ENCODE results near the genes DNAJC17, VPS18, INO80, EXD1 and NDUFAF1.

GRCh38 chr15:39920507-39921447, 711 bp upstream of the GPR176 start:
- RRBS, result 9% methylated on average over 25 of the region's 71 CpGs
CAGE:
- cytosol, long polyA plus RNA, result no peak
- long polyA plus RNA, result no peak
- nucleus, long polyA plus RNA, result no peak

GRCh38 chr15:39996741-39997191, 42.2 kb downstream of the SRP14 start:
- RRBS, result no CpG with 5 or more reads among the region's 3 CpGs
CAGE:
- cytosol, long polyA plus RNA, result no peak
- long polyA plus RNA, result no peak
- nucleus, long polyA plus RNA, result no peak

DNA sequence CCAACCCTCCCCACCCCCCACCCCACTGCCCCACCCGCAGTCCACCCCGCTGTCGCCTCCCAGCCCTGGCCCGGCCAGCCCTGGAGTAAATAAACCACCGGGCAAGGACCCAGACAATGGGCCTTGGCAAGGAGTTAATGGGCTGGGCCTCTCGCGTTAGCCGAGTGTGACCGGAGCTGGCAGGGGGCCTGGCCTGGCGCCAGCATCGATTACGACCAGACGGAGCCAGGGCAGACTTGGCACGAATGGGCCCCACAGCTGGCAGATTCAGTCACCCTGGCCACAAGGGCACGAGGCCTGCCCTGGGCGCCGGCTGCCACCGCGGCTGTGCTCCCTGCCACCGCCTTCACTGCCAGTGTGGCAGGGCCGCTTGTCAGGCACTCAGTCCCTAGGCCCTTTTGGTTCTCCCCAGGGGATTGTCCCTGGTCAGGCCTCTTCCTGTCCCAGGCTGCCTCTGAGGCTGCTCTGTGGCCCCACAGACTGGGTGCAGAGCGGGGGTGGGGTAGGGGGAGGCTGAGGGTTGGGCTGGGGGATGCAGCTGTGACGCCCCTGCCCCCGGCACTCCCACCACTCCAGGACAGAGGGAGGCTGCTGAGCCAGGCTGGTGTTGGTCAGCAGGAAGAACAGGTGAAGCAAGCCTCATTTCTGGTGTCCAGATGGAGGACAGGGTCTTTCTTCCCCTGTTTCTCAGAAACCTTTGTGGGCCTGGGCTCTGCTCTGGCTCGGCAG, 30.3 kb upstream of the SRP14 start:
- RRBS, result 4% methylated on average over 5 of the region's 25 CpGs
CAGE:
- cytosol, long polyA plus RNA, result no peak
- long polyA plus RNA, result no peak
- nucleus, long polyA plus RNA, result no peak

DNA sequence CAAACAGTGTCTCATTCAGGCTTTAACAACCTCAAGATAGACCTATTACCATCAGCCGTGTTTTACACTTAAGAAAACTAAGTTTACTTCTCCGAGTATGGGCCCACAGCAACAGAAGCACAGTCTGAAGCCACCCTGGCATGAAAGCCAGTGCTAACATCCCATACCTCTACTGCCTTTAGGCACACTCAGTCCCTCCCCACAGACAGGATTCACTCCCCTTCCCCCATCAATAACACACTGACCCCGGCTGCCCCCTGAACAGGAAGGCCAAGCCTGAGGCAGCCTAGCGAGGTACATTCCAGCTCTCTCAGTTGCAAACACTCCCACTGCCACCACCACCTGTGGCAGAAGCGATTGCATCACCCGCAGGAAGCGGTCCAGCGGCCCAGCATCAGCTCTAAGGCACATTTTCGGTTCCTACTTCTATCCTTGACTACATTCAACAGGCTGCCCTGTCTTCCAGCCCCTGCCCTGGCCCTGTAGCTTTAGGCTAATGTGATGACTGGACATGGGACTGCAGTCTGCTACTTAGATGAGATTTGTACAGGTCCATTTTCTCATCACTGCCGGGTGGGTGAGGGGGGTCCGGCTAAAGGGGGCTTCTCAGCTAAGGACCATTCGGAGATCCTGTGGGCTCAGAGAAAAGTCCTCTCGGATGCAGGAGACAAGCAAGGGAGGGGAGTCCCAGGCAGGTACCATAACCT, 7.1 kb upstream of the BMF start:
- RRBS, result no CpG with 5 or more reads among the region's 13 CpGs
CAGE:
- cytosol, long polyA plus RNA, result no peak
- long polyA plus RNA, result no peak
- nucleus, long polyA plus RNA, result no peak

- RRBS, result no CpG with 5 or more reads among the region's 5 CpGs
CAGE:
- cytosol, long polyA plus RNA, result no peak
- long polyA plus RNA, result no peak
- nucleus, long polyA plus RNA, result no peak
These were observed 7.3 kb downstream of the KNSTRN start for GRCh38 chr15:40389428-40390516.

DNA sequence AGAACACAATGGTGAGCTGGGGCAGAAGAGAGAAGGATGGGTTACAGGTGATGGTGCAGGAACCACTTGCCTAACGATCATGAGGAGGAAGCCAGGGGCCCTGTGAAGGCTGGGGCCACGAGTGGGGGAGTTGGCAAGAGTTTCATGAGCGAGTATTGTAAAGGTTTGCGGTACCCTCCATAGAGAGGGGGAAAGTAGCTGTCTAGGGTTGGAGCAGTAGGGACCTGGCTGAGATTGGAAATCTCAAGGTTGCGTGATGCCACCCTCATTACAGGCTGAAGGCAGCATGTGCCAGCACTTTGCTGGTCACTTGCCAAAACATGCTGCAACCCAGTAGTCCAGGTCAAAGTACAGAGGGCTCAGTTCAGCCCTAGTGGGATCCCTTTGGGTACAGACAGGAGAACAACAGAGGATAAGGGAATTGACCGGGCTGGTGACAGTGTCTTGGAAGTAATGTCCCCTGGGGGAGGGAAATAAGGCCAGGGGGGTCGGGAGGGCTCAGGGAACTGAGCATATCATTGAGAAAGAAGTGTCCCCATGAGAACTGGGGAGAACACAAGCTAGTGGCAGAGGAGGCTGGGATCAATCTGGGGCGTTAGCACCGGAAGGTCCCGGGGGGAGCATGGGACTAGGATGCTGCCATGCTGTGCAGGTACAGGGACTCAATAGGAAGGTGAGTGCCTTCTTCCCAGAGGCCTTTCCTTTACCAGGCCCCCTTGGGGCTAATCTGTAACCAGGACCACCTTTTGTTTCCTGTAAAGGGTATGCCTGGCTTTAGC, 6.8 kb downstream of the IVD start:
- RRBS, result no CpG with 5 or more reads among the region's 10 CpGs
CAGE:
- cytosol, long polyA plus RNA, result no peak
- long polyA plus RNA, result no peak
- nucleus, long polyA plus RNA, result no peak

- RRBS, result no CpG with 5 or more reads among the region's 10 CpGs
CAGE:
- cytosol, long polyA plus RNA, result no peak
- long polyA plus RNA, result no peak
- nucleus, long polyA plus RNA, result no peak
These were observed 4.7 kb downstream of the BAHD1 start for GRCh38 chr15:40445247-40446011.

- RRBS, result no CpG with 5 or more reads among the region's 9 CpGs
CAGE:
- cytosol, long polyA plus RNA, result no peak
- long polyA plus RNA, result no peak
- nucleus, long polyA plus RNA, result no peak
These were observed 13.2 kb downstream of the BAHD1 start for GRCh38 chr15:40453770-40454524.

GRCh38 chr15:40506842-40507408, 36.1 kb downstream of the CHST14 start:
- RRBS, result no CpG with 5 or more reads among the region's 25 CpGs
CAGE:
- cytosol, long polyA plus RNA, result no peak
- long polyA plus RNA, result no peak
- nucleus, long polyA plus RNA, result no peak

DNA sequence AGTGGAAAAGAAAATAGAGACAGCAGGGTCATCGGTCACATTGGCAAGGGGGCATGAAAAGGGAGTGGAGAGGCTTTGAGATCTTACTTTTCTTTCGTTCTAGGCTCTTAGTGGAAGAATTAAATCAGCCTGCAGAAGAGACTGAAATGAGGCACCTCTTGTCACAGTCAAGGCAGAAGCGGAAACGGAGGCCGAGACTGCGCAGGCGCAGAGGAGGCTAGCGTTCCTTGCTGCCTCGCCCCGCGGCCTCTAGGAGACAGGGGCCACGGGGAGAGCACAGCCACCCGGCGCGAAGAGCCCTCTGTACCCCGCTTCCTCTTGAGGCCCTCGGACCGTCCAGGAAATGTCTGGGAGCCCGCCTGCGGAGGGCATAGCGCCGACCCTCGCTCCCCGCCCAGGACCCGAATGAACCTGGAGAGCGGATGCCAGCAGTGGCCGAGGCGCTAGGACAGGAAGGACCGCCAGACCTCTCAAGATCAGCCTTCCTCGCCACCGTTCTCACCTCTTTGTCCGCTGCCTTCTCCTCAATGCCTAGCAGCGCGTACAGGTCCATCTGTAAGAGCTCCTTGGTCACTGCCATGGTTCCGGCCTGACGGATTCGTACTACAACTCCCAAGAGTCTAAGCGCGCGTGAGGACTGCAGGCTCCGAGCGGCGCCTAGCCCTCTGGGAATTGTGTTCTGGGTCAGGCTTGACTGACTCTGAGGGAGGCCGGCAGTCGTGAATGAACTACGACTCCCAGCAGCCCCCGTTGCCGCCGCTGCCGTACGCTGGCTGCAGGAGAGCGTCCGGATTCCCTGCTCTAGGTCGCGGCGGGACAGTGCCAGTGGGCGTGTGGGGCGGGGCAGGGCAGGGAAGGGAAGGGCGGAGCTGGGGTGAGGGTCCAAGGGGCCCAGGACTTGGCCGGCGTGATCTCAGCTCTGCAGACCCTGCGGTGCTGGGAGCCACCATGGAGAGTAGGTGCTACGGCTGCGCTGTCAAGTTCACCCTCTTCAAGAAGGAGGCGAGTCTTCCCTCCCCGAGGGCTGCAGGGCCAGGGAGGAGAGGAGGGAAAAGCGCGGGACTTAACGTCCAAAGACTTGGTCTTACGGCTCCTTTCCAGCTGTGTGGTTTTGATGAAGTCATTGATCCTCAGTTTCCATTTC, at the start of gene DNAJC17:
DNAJC17 (minus strand) TSS at position 607 of the 1,144 bp plus-strand sequence.
- RRBS, result under 1% methylated on average over 13 of the region's 70 CpGs
CAGE:
- cytosol, long polyA plus RNA, result start-site peak on the minus strand centred at position 599 of the sequence, 20 bp wide, 197 and 120 reads in 2 replicates
- long polyA plus RNA, result start-site peak on the minus strand centred at position 603 of the sequence, 29 bp wide, 128 and 444 reads in 2 replicates
- nucleus, long polyA plus RNA, result start-site peak on the minus strand centred at position 586 of the sequence, 22 bp wide, 197 and 238 reads in 2 replicates

DNA sequence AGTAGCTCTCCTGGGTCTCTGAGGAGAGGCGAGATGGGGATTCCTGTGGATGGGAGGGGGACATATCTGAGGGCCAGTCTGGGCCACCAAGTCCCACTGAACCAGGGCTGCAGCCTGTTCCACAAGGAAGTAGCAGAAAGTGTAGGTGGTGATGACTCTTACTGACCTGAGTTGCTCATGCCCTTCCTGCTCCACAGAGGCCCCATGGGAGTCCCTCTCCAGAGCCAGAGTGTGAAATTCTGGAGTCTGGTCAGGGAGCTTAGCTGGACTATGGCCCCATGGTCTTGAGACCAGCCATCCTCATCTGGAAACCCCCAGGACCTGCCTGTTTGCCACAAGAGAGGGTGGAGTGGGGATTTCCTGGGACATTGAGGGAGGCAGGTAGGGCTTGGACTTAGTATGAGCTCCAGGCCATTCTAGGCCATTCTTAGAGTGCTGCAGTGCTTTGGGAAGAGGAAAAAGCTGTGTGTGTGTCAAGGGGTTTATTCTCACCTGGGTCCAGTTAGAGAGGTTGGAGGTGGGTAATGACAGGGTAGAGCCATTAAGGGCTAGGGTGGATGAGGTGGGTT, 3.0 kb downstream of the SPINT1 start:
- RRBS, result no CpG with 5 or more reads among the region's 1 CpG
CAGE:
- cytosol, long polyA plus RNA, result no peak
- long polyA plus RNA, result no peak
- nucleus, long polyA plus RNA, result no peak

GRCh38 chr15:40855725-40856155, 11.9 kb downstream of the SPINT1 start:
- RRBS, result no CpG with 5 or more reads among the region's 12 CpGs
CAGE:
- cytosol, long polyA plus RNA, result no peak
- long polyA plus RNA, result no peak
- nucleus, long polyA plus RNA, result no peak

GRCh38 chr15:40894281-40894599, at the start of gene VPS18:
Gene VPS18, plus strand, starts transcription at chr15:40894450.
- RRBS, result under 1% methylated on average over 14 of the region's 28 CpGs
CAGE:
- cytosol, long polyA plus RNA, result no peak
- long polyA plus RNA, result no peak
- nucleus, long polyA plus RNA, result no peak

- RRBS, result 3% methylated on average over 8 of the region's 36 CpGs
CAGE:
- cytosol, long polyA plus RNA, result no peak
- long polyA plus RNA, result no peak
- nucleus, long polyA plus RNA, result no peak
These were observed 625 bp downstream of the VPS18 start for GRCh38 chr15:40894600-40895550.

DNA sequence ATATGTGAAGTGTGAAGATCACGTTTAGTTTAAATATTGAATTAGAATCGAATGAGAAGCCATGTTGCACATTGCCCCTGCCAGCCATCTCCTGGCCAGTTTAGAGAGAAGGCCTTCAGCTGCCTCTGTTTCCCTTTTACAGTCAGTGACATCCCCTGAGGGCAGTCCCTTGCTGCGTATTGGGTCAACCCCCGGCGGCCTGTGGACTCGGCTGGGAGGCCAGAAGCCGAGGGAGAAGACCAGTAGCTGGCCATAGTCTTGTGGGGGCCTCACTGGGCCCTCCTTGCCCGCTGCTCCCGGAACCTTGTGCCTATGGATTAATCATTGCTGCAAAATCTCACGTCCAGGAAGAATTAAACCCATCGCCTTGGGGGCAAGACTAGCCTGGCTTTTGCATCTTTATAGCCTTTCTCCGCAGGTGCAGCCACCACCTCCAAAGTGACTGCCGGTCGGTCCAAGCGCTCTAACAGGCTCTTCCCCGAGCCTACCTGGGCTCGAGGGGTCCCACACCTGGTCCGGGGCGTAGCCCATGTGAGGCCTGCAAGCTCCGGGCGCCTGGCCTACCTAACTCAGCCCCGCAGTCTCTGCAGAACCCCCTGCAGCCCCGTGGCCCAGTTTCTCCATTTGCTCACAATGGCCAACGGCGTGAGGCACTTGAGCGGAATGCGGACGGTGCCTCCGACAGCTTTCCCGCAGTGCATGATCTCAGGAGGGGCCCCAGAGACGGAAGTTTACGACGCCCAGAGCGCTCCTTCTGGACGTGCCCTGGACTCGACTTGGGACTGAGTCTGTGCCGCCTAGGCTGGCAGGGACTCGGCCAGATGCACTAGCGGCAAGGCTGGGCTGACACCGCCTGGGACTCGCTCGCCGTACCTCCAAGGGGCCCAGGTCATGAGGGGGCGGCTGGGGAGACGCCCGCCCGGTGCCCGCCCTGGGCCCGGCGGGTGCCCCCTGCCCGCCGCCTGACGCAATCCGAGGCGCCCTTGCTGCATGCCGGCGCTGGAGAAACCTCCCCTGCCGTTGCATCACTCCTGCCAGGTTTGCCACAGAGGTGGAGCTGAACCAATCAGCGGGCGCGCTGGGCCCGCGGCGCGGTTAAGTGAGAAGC, 675 bp upstream of the CHAC1 start:
- RRBS, result 45% methylated on average over 19 of the region's 65 CpGs
CAGE:
- cytosol, long polyA plus RNA, result no peak
- long polyA plus RNA, result no peak
- nucleus, long polyA plus RNA, result no peak

DNA sequence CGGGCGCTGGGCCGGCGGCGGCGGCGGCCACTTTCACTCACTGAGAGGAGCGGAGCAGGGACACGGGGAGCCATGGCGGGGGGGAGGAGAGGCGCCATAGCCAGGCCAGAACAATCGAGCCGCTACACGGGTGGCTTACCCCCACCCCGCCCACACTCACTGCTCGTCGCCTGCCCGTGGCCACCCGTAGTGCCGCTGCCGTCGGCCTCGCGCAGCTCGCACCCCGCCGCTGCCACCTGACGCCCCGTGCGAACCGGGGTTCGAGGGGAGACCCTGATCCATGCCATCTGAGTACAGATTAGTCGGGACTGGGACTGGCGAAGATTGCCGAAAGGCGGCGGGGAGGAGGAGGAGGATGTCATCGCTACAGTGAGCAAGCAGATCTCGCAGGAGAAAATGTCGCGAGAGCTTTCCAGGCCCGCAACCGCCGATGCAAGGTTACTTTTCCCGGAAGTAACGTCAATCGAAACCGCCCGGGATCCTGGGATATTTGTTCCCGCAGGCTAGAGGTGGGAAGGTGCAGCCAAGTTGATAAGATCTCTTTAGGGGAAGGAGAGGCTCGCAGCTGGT, at the start of gene INO80:
INO80 (minus strand) TSS at position 98 of the 570 bp plus-strand sequence.
- RRBS, result no CpG with 5 or more reads among the region's 51 CpGs
CAGE:
- cytosol, long polyA plus RNA, result no peak
- long polyA plus RNA, result no peak
- nucleus, long polyA plus RNA, result no peak

GRCh38 chr15:41230360-41230891, at the start of gene EXD1:
Gene EXD1, minus strand, starts transcription at chr15:41230757.
- RRBS, result 3% methylated on average over 15 of the region's 37 CpGs
CAGE:
- cytosol, long polyA plus RNA, result no peak
- long polyA plus RNA, result no peak
- nucleus, long polyA plus RNA, result no peak

GRCh38 chr15:41402149-41402730, at the start of gene NDUFAF1:
Gene NDUFAF1, minus strand, starts transcription at chr15:41402496.
- RRBS, result 1% methylated on average over 7 of the region's 31 CpGs
CAGE:
- cytosol, long polyA plus RNA, result no peak
- long polyA plus RNA, result no peak
- nucleus, long polyA plus RNA, result no peak

DNA sequence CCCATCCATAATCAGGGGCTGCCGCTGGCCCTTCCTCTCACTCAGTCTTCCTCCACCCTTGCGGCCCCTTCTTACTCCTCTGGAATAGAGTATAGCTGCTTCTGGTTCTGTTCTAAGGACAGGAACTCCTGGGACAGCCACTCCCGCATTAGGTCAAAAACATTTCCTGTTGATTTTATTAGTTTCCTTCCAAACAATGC, 4.3 kb upstream of the TYRO3 start:
- RRBS, result no CpG with 5 or more reads among the region's 3 CpGs
CAGE:
- cytosol, long polyA plus RNA, result no peak
- long polyA plus RNA, result no peak
- nucleus, long polyA plus RNA, result no peak

DNA sequence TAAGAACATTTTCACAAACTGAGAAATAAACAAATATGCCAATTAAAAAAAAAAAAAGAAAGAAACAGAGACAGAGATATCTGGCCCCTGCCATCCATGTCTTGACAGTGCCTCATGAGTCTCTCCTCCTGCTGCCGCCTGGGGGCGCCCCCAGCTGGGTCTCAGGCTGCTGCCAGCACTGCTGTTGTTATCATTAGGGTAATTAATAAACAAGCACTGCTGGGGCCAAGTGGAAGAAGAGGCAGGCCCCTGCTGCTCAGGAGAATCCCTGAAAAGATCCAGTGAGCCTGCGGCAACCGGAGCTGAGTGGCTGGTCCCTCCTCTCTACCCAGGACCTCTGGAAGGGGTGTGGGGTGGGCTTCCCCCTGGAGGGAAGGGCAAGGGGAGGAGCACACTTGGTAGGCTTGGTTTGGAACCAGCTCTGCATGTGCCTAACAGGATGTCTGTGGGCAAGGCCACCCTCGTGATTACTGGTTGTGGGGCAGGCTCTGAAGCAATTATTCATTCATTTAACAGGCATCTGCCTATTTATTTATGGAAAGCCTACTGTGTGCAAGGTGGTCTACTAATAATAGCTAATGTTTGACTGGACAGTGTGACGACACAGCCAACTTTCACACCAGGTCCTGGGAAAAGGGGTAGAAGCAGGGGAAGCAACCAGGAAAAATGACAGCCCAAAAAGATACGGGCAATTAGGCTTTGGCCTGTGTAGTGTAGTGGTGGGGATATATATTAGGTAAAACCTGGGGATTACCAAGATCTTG, 1.2 kb upstream of the TYRO3 start:
- RRBS, result no CpG with 5 or more reads among the region's 7 CpGs
CAGE:
- cytosol, long polyA plus RNA, result no peak
- long polyA plus RNA, result no peak
- nucleus, long polyA plus RNA, result no peak